Caco-2 (cell line): ENCODE data around the genes CPT2, LRP8 and DIO1.

- PRO-cap = no peak
Observed at GRCh38 chr1:52727552-52727908, 1.3 kb downstream of the ZYG11B start.

DNA sequence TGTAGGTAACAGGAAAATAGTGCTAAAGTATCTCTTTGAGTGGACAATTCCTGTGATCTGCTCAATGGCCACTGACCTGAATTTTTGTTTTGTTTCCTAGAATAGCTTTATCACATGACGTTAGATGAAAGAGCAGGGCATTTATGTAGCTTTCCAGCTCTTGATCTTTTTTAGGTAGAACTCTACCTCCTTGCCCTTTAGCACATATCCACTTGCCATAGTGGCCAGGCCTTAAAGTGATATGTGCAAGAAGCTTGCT lies 13.8 kb downstream of the ZYG11B start:
- PRO-cap = no peak
- RRBS = no CpG with 5 or more reads among the region's 1 CpG

- PRO-cap = no peak
- RRBS = no CpG with 5 or more reads among the region's 5 CpGs
Observed at GRCh38 chr1:52821319-52822335, 20.9 kb upstream of the ZYG11A start.

DNA sequence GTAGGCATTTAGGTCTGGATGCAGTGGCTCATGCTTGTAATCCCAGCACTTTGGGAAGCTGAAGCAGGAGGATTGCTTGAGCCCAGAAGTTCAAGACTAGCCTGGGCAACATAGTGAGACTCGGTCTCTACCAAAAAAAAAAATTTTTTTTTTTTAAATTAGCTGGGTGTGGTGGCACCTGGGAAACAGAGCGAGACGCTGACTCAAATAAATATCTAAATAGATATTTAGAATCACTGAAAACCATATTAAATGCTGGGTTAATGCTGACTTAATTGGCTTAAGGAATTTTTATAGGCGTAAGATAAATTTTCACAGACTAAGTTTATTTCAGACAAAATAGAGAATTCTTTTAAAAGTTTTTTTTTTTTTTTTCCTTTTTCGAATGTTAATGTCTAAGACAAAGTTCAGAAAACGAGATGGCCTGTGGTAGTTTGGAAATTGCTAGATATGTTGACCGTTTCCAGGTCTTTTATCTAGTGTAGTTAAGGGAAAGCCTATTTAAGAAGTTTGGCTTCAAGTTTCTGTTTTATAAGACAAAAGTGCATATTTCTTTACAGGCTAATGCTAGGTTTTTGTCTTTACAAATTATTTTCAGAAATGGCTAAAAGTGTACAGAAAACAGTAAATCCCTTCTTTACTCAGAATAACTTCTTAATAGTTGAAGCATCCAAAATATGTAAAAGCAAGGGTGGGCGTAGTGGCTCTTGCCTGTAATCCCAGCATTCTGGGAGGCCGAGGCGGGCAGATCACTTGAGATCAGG lies 19.2 kb upstream of the ZYG11A start:
- PRO-cap = no peak
- RRBS = no CpG with 5 or more reads among the region's 10 CpGs

GRCh38 chr1:52914996-52915757 lies 6.4 kb downstream of the ECHDC2 start:
- PRO-cap = no peak
- RRBS = no CpG with 5 or more reads among the region's 4 CpGs

DNA sequence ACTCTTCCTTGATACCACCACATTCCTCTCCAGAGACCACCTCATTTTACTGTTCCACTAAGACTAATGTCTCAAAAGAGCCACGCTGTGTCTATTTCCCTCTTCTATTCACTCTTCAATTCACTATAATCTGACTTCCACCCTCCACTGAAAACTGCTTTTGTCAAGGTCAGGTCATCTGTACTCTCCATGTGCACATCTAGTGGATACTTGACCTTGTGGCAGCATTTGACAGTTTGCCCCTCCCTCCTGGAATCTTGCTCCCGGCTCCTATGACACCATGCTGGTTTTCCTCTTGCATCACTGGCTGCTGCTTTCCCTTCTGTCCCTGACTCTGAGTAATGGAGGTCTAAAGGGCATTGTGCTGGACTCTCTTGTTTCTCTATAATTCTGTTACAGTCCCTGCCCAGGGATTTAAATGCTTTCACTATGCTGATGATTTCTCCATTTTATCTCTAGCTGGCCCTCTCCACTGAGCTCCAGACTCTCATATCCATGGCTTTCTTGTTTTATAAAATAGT lies 37.0 kb upstream of the PODN start:
- PRO-cap = no peak
- RRBS = no CpG with 5 or more reads among the region's 2 CpGs

- PRO-cap = no peak
- RRBS = no CpG with 5 or more reads among the region's 12 CpGs
Observed at GRCh38 chr1:53053475-53054451, 8.2 kb upstream of the PODN start.

GRCh38 chr1:53057276-53057479 lies 4.8 kb upstream of the PODN start:
- PRO-cap = no peak
- RRBS = no CpG with 5 or more reads among the region's 2 CpGs

GRCh38 chr1:53183244-53183965 lies 13.2 kb upstream of the CPT2 start:
- PRO-cap = no peak
- RRBS = no CpG with 5 or more reads among the region's 5 CpGs

- PRO-cap = bidirectional peak, plus-strand start at chr1:53196800, minus-strand start at chr1:53196675
- RRBS = 1% methylated on average over 8 of the region's 35 CpGs
Observed at GRCh38 chr1:53196472-53196961, at the start of gene CPT2. Gene CPT2 (plus strand): TSS chr1:53196824.

DNA sequence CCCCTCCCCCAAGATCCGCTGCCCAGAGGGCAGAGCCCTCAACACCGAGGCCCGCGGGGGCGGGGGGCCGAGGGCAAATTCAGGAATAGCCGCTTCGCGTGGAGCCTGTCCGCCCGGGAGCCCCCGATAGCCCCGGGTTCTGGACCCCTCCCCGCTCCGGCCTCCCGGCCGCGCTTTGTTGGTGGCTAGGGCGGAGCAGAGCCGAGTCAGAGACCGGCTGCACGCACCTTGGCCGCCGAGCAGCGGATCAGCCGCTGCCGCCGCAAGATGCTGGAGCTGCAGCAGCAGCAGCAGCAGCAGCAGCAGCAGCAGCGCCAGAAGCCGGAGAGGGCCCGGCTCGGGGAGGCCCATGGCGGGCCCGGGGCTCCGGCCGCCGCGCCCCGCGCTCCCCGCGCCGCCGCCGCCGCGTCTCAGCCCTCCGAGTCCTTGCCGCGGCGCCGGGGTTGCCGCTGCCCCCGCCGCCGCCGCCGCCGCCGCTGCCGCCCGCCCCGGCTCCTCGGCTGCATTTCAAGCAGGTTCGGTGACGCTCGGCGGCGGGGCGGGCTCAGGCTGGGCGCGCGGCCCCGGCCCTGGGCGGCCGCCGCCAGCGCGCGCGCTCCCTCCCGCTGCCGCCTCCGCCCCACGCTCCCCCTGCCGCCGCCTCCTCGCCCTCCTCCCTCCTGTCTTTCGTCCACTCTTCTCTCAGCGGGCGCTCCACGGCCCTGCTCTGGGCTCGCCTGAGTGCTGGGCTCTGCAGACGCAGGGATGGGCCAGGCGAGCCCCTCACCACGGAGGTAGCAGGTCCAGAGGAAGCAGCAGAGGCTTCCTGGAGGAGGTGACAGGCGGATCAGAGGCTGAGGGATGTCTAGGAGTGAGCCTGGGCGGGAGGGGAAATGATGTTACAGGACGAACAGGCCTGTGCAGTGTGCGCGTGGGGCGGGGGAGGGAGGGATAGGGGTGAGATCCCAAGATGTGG lies at the start of gene LRP8:
TSS of gene LRP8 (minus strand) at position 509 of the 955 bp plus-strand sequence.
- PRO-cap = bidirectional peak, plus-strand start at position 672 of the sequence, minus-strand start at position 509 of the sequence
- RRBS = 2% methylated on average over 47 of the region's 102 CpGs

DNA sequence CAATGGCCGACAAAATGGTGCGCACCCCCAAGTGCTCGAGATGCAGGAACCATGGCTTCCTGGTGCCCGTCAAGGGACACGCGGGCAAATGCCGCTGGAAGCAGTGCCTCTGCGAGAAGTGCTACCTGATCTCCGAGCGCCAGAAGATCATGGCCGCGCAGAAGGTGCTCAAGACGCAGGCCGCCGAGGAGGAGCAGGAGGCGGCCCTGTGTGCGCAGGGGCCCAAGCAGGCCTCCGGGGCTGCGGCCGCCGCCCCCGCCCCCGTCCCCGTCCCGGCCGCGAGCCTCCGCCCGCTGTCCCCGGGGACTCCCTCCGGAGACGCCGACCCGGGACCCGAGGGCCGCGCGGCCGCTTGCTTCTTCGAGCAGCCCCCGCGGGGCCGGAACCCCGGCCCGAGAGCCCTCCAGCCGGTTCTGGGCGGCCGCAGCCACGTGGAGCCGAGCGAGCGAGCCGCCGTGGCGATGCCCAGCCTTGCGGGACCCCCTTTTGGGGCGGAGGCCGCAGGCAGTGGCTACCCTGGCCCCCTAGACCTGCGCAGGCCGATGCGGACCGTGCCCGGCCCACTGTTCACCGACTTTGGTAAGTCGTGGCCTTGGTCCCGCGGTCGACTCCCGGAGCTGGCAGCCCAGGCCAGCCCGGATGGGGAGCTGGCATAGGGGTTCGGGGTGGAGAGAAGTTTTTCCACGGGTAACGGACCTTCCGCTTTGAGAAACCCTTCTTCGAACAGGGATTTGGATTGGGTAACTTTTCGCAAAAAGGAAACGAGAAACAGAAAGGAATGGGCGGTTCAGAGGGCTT lies 452 bp downstream of the DMRTB1 start:
- PRO-cap = no peak
- RRBS = 89% methylated on average over 24 of the region's 78 CpGs

GRCh38 chr1:53512304-53512690 lies 53.1 kb downstream of the DMRTB1 start:
- PRO-cap = no peak
- RRBS = no CpG with 5 or more reads among the region's 11 CpGs

- PRO-cap = no peak
- RRBS = no CpG with 5 or more reads among the region's 9 CpGs
Observed at GRCh38 chr1:53682020-53682287, 57.0 kb downstream of the GLIS1 start.

DNA sequence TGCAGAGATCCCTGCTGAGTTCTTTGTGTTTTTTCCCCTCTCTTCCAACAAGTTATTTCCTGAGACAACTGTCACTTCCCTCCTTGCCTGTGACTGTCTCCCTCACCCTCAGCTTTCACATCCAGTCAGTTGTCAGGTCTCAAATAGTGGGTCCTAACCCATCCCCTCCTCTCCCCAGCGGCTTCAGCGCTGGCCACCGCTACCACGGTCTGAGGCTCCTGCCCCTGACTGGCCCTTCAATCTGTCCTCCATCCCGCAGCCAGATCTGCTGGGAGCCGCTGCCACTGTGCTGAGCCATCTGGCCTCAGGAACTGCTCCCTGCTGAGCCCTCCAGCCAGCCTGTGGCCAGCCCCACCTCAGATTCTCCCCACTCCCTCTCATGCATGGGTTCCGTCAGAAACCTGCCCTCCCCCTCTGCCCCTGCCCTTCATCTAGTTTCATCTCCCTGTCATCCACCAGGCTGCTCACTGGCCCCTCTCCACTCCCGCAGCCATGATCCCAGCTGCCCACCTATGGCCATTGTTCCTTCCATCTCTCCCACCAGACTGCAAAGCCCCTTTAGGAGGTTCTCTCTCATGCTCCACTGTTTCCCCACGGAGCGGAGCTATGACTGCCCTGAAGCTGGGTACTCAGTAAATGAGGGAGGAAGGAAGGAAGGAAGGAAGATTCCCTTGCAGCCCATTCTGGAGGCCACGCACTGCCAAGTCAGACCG lies 53.2 kb downstream of the GLIS1 start:
- PRO-cap = no peak
- RRBS = no CpG with 5 or more reads among the region's 12 CpGs

DNA sequence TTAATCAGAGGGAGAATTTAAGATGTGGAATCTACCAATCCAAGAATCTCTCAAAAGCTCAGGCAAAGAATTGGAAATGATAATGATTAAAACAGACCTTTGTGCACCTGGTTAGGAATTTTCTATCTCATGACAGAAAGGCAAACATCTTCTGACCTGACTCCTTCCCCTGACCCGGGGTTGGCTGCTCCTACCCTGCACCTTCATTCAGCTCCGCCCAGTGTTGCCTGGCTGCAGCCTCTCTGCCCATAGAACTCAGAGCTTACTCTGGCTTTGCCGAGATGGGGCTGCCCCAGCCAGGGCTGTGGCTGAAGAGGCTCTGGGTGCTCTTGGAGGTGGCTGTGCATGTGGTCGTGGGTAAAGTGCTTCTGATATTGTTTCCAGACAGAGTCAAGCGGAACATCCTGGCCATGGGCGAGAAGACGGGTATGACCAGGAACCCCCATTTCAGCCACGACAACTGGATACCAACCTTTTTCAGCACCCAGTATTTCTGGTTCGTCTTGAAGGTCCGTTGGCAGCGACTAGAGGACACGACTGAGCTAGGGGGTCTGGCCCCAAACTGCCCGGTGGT lies at the start of gene DIO1:
TSS of gene DIO1 (plus strand) at position 258 of the 574 bp plus-strand sequence.
- PRO-cap = unidirectional peak, plus-strand start at position 258 of the sequence
- RRBS = no CpG with 5 or more reads among the region's 13 CpGs

DNA sequence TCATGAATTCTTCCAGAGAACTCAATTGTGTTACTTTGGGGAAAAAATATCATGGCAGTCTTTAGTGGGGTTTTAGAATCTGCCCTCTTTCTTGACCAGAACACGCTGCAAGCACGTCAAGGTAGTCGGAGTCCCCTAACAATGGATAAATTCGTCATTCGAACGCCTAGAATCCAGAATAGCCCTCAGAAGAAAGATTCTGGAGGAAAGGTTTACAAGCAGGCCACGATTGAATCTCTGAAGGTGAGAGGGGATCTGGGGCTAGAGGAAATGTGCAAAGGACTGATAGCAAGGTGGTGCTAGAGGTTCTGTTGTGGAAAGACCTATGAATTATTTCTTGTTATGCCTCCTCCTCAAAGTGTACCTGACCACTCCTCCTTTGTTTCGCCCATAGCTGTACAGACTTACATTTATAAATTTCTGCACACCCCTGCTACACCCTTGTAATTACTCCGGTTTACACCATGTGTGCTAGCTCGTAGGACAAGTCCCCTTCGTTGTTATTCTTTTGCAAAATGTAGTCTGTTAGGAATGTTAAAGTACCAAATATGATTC lies 951 bp downstream of the TCEANC2 start:
- PRO-cap = no peak
- RRBS = no CpG with 5 or more reads among the region's 11 CpGs

DNA sequence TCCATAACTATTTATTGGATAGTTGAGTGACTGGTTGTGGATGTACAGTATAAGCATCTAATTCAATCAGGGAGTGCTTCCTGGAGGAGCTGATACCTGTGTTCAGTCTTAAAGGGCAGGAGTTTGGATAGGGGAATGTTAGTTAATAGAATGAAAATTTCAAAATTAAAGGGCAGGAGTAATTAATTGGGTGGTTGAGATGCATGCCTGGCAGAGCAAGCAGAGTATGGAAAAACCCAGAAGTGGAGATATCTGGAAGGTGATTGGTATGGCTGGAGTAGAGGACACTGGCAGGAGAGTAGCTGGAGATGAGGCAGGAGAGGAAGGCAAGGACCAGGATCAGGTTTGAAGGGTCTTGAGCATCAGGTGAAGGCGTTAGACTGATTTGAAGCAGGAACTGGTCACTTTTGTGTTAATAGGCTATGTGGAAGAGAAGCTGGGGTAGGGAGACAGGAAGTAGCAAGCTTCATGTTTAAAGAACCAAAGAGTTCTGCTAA lies 45.3 kb downstream of the TCEANC2 start:
- PRO-cap = no peak
- RRBS = no CpG with 5 or more reads among the region's 1 CpG

DNA sequence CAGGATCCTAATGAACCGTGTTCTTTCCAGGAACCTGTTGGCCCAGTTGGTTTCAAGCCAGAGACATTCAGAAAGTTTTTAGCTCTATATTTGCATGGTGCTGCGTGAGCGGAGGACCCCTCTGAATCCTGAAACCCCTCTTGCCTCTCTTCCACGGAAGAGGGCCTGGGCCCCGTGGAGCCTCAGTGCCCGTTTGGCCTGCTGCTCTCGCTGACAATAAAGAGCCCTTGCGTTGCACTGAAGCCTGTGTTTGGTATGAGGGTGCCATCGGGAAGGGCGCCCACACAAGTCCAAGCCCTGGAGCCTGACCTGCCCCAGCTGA lies 18.1 kb downstream of the MRPL37 start:
- PRO-cap = no peak
- RRBS = no CpG with 5 or more reads among the region's 10 CpGs

DNA sequence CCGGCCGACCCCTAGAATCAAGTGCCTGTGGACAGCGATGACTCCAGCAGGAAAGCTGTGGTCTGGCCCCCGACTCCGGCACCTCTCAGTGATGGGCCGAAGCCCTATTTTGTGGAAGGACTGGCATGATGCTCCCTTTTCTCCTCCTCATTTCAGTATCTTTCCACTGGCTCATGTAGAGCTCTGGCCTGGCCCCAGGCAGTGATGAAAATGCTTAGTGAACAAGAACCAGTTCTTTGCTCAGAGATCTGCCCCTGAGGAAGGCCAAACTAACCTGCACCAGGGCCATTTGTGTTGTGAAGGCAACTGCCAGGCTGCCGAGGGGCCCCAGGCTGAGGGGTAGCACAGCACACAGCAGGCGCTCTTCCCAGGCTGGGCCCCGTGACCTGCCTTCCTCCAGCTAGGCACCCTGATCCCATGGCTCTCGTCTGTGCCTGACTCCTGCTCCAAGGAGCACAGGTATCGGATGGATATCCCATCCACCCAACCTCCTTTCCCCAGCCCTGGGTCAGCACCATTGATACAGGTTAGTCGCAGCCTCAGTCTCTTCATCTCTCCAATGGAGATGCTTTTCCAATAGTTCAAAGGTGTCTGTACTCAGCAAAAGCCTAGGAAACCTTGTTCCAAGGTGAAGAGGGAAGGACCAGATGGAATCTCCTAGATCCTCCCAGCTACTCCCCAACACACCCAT lies 23.8 kb downstream of the MRPL37 start:
- PRO-cap = no peak
- RRBS = no CpG with 5 or more reads among the region's 12 CpGs